Metanephros (tissue), 2 donors: Measurements from ENCODE around the genes MLLT1, GTF2F1 and SLC25A41.

DNA sequence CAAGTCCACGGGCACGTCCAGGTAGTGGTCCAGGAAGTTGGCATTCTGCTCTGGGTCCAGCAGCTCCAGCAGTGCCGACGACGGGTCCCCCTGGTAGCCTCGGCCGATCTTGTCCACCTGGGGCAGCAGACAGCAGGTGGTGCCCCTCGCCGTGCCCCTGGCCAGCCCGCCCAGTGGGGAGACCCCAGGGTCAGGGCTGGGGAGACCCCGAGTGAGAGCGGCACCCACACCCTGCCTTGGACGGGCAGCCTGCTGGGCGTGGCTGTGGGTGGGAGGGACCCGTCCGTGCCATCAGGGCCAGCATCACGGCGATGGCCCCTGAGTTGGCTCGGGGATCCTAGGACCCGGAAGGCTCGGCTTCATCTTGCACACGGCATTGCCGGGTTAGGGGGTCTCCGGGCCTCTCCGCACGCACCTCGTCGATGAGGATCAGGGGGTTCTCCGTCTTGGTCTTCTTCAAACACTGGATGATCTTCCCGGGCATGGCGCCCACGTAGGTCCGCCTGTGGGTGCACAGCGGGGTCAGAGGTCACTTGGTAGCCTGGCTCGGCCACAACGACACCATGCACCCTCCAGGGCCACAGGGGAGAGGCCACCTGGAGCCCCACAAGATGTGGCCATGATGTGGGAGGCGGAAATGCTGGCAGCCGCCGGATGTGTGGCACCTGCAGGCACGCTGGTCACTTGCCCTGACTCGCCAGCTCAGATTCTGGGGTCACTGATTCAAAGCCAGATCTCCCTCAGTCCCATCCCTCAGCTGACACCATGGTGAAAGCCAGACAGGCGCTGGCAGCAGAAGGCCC, 6.4 kb downstream of the RPL36 start:
- RAMPAGE, long total RNA = no peak

DNA sequence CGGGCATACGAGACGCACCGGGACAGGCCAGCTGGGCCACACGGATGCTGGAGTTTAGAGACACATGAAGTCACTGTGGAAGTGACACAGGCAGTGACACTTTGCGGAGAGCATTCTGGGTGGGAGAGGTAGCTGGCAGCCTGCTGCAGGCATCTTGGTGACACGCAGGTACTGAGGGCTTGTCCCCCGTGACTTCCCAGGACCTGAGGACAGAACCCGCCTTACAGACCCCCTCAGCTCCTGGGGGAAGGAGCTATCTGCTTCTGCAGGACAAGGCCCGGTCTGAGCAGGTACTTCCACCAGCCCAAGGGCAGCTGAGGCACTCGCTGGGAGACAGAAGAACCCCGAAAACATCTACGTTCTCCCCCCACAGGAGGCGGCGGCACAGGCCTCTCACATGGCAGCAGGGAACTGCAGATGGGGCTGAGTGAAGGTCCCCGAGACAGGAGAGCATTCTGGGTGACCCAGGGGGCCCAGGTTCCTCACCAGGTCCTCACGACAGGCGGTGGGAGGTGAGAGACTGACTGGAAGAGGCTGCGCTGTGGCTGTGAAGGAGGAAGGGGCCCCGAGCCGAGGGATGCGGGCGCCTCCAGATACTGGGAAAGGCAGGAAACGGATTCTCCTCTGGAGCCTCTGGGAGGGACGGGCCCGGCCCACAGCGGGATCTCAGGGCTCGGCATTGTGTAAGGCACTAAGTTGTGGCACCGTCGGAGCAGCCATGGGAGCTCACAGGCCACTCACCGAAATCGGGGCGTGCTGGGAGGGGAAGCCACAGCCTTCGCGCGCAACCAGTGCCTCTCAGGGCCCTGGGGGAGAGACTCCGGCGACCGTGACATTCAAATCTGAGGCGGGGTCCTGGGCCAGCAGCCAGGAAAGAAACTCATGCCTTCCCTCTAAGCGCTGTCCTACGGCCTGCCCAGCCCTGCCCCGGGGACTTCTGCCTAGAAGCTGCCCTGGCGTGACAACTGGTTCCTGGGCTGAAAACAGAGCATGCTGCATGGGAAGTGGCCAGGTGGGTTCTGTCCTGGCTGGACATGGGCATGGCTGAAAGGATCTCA, 13.9 kb downstream of the RPL36 start:
- RAMPAGE, long total RNA = no peak

- RAMPAGE, long total RNA = no peak
Measured at GRCh38 chr19:5800531-5801269, 4.2 kb upstream of the NRTN start.

- RAMPAGE, long total RNA = no peak
Measured at GRCh38 chr19:5802211-5802701, 2.6 kb upstream of the NRTN start.

DNA sequence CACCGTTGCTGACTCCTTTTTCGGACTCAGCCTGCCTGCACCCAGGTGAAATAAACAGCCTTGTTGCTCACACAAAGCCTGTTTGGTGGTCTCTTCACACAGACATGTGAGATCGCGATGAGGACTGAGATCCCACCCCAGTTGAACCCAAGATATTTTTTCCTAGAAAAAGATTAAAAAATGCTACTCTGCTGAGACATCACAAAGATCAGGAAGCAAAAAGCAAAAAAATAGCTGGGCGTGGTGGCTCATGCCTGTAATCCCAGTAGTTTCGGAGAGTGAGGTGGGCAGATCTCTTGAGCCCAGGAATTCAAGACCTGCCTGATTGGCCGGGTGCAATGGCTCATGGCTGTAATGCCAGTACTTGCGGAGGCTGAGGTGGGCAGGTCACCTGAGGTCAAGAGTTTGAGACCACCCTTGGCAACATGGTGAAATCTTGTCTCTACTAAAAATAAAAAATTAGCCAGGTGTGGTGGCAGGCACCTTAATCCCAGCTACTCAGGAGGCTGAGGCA, 10.7 kb upstream of the FUT6 start:
- RAMPAGE, long total RNA = no peak

- RAMPAGE, long total RNA = no peak
Measured at GRCh38 chr19:5904485-5904775, 242 bp upstream of the VMAC start.

- RAMPAGE, long total RNA = no peak
Measured at GRCh38 chr19:6020552-6021190, 42.7 kb upstream of the RANBP3 start.

GRCh38 chr19:6061793-6062151, 48.5 kb downstream of the RFX2 start:
- RAMPAGE, long total RNA = no peak

- RAMPAGE, long total RNA = no peak
Measured at GRCh38 chr19:6067271-6067817, 43.0 kb downstream of the RFX2 start.

DNA sequence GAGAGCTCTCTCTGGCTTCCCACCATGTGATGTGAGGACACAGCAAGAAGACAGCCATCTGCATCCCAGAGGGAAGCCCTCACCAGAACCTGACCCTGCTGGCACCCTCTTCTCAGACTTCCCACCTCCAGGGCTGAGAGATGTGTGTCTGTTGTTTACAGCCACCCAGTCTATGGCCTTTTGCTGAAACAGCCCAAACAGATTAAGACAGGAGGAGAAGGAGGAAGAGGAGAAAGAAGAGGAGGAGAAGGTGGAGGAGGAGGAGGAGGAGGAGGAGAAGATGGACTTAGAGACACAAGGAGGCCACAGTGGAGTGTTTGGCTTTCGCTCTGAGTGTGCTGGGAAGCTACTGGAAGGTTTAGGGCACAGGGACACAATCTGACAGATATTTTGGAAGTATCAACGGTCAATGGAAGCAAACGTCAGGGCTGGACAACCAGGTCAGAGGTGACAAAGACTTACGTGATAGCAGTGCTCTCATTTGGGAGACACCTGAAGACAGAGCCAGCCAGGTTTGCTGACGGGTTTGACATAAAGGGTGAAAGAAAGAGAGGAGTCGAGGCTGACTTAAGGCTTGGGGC, 35.2 kb downstream of the RFX2 start:
- RAMPAGE, long total RNA = no peak

- RAMPAGE, long total RNA = no peak
Measured at GRCh38 chr19:6100178-6100887, 10.0 kb downstream of the RFX2 start.

DNA sequence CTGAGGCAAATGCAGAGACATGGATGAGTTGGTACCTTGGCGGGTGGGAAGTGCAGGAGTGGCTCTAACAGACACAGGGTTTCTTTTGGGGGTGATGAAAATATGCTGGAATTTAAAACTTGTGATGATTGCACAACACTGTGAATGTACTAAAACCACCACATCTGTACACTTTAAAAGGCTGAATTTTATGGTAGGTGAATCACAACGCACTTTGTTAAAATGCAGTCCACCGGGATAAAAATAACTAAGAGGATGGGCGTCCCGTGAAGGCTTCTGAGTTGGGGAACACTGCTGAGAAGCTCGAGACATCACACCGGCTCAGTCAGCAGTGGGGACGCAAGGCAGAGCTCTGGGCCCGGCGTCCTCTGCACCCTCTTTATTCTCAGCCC, 47.1 kb downstream of the MLLT1 start:
- RAMPAGE, long total RNA = no peak

GRCh38 chr19:6233400-6234152, 46.2 kb downstream of the MLLT1 start:
- RAMPAGE, long total RNA = no peak

DNA sequence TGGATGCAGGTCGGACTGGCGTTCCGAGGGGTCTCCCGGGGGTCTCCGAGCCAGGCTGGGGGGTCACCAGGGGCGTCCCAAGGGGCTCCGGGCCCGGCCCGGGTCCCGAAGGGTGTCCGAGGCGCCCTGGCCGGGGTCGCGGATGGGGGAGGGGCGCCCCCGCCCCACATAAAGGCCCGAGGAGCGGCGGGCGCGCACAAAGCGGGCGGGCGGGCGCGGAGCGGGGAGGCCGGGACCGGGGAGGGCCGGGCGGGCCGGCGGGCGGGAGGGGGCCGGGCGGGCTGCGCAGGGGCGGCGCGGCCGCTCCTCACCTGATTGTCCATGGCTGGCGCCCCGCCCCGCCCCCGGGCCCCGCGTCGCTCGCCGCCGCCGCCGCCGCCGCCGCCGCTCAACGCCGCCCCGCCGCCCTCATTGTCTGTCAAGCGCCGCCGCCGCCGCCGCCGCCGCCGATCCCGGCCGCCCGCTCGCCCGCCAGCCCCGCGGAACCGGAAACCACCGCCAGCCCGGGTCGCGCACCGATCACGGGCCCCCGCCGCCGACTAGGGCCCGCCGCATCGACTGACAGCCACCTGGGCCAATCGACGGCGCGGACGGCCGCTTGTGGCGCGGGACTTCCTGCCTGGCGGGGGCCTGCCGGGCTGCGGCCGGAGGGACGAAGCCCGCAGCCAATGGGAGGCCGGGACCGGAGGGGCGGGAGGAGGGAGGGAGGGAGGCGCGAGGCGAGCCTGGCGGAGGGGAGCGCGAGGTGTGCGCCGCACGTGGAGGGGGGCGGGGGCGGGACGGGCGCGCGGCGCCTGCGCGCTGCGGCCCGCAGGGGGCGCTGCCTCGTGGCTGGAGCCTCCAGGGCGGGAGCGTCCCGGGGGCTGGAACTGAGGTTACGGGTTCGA, at the start of gene MLLT1:
TSS of gene MLLT1 (minus strand) at position 514 of the 887 bp plus-strand sequence.
- RAMPAGE, long total RNA = no peak

DNA sequence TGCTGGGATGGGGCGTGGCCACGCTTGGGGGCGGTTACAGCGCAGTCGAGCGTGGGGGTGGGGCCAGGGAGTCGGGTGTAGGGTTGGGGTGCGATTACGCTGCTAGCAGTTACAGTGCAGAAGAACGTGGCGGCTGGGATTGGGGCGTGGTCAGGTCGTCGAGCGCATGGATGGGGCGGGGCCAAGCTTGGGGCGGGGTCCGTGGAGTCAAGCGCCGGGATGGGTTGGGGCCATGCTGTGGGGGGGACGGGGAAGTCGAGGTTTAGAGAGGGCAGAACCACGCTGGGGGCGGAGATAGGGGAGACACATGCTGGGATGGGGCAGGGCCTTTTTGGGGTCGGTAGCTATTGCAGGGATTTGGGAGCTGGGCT, 795 bp downstream of the ALKBH7 start:
- RAMPAGE, long total RNA = no peak

DNA sequence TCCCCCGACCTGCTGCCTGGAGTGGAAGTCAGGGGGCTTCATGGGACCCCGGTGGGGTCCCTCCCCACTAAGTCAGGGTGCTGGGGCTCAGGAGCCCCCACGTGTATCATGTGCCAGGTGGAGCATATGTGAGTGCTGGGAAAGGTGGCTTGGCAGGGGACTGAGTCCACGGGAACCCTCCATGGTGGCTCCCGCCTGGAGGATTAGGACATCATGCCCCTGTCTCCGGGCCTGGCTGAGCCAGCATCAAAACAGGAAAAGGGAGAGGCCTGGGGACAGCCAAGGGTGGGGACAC, 363 bp upstream of the PSPN start:
- RAMPAGE, long total RNA = no peak

GRCh38 chr19:6384351-6384579, 8.5 kb upstream of the PSPN start:
- RAMPAGE, long total RNA = no peak

DNA sequence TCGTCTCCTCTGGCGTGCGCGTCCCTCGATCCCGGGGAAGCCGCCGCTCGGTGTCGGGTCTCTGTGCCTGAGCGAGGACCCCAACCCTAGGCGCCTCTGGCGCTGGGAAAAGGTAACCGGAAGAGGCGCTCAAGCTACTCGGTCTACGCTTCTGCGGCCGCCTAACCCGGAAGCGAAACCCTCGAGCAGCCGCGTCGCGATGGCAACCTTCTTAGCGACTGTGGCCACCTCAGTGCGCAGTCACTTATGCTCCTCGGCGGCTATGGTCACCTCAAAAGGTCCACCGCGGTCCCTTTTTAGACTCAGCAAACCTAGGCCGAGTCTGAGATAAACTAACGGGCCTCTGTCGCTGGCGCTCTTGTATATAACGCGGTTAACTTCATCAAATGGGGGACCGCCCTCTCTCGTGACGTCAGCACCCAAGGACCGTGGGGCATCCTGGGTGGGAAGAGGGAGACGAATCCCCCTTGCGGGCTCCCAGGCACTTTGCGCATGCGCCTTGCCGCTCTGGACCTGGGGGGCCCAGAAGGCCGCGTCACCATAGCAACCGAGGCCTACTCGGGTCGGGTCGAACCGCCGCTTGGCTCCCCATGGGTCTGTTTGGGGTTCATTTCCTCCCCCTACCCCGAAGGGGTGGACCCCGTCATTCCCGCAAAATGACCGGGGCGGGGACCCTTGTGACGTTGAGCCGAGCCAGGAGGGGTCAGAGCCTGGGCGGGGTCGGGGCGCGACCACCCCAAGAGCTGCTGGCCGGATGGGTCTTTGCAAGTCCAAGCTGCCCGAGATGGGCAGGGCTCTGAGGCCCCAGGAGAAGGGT, at the start of gene GTF2F1:
TSS of gene GTF2F1 (minus strand) at position 125 of the 817 bp plus-strand sequence.
- RAMPAGE, long total RNA = no peak

DNA sequence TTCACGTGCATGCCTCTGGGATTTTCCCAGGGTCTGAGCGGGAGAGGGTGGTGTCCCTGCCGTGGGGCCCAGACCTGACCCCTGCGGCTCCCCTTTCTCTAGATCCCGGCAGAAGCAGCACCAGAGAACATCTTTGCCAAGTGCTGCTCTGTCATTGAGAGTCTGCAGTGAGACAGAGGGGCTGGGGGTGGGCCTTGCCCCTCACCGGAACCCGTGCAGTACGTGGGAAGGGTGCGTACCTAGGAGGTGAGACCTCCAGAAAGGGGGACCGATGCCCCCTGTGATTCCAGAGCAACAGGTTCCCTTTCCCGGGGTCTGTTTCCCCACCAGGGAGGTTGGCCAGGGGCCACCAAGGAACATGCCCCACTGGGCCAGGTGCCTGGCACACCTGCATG, 12.4 kb downstream of the KHSRP start:
- RAMPAGE, long total RNA = no peak

GRCh38 chr19:6433677-6433907, at the start of gene SLC25A41:
Gene SLC25A41, minus strand, starts transcription at chr19:6433763.
- RAMPAGE, long total RNA = no peak